Mesenchymal stem cell of the bone marrow (primary cell): ENCODE measurements around a stretch of chr6.

- CAGE, long polyA plus RNA = no peak
Measured at GRCh38 chr6:43184290-43184650, 2.3 kb downstream of the CUL9 start.

- CAGE, long polyA plus RNA = no peak
Measured at GRCh38 chr6:43204949-43205519, 23.0 kb downstream of the CUL9 start.

- CAGE, long polyA plus RNA = no peak
Measured at GRCh38 chr6:43225504-43226463, 3.5 kb downstream of the DNPH1 start.

DNA sequence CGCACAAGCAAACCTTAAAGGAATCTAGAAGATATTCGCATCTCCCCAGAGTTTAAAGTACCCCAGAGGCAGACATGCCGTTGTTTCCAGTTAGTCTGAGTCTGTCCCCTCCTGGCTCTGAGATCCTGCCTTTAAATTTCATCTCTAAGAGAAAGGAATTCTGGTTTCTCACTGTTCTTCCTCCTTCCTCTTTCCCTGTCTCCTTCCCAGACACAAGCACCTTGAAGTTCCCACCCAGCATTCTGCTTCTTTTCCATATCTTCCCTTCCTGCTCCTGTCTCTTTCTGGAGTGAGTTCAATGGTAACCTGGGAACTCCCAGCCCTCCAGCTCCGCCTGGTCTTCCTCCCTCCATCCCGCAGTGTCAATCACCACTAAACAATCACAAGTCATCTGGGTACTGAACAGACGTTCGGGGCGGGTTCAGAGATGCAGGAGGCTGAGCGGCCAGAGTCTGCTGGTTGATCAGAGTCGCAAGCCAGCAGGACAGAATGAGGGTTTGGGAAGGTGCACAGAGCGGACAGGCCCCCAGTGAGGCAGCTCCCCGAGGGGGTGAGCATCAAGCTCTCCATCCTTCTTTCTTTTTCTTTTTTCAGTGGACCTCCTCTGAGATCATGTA is 7.7 kb downstream of the TTBK1 start:
- CAGE, long polyA plus RNA = no peak

DNA sequence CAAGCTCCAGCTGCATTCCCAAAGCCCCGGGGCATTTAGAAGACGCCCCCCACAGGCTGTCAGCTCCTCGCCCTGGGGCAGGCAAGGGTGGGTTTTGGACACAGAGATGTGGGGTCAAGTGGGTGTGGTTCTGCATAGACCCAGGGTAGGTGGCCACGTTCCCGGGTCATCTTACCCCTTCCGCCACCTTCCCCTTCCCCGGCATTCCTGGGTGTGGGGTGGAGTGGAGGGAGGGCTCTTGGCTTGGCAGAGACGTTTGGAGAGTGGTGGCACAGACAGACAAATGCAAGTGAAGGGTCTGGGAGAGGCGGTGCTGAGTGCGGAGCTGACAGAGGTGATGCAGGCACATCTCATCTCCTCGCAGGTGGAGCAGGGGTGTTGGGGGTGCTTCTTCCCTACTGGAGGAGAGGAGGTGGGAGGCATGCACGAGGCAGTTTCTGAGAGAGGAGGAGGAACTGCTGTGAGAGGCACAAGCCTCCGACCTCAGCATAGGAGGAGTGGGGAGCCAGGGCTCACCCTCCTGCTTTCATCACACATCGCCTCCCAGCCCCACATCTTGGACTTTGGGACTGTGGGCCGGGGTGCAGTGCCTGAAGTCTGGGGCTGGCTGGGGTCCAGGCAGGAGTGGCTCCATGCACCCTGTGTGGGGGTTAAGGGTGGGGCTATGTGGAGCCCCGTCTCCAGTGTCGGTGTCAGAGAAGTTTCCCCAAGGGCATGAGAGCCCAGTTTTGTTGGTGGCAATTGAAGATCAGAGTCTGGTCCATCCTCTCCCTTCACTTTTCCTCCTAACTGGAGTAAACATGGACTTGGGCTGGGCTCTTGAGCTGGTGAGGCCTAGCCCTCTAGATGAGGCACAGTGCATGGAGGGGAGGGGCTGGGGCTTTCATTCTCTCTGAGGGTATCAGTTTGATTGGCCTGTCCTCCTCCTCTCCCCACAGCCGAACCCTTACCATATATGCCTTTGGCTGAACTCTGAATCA is 20.3 kb upstream of the SLC22A7 start:
- CAGE, long polyA plus RNA = no peak

GRCh38 chr6:43357172-43357826 is 12.1 kb downstream of the ZNF318 start:
- CAGE, long polyA plus RNA = no peak

DNA sequence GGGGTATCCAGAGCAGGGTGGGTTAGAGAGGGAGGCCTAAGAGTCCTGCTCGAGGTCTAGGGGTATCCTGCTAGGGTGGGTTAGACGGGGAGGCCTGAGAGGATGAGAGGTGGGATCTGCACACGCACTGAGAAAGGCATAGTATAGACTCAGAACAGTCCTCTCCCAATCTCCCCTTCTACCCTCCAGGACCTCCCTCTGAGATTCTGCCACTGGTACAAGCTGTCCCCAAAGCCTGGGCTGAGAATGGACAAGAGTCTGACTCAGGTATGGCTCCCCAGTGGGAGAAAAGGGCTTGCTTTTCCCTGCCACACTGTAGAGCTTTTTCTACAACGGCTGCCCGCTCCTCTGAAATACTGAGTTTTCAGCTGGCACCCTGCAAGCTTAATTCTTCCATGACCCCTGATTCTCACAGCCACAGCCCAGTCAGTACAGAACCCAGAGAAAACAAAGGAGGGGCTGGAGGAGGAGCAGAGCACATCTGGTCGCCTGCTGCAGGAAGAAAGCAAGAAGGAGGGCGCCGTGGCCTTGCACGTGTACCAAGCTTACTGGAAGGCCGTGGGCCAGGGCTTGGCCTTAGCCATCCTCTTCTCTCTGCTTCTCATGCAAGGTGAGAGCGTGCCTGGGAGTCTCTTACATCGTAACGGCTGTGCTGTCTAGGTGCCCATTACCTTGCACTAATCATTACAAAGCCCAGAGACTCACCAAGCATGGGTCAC is 11.4 kb downstream of the DLK2 start:
- CAGE, long polyA plus RNA = no peak

- CAGE, long polyA plus RNA = no peak
Measured at GRCh38 chr6:43488665-43489857, 11.7 kb downstream of the TJAP1 start.

GRCh38 chr6:43620405-43621254 is 8.4 kb downstream of the GTPBP2 start:
- CAGE, long polyA plus RNA = no peak

GRCh38 chr6:43624336-43625360 is 4.4 kb downstream of the GTPBP2 start:
- CAGE, long polyA plus RNA = no peak

DNA sequence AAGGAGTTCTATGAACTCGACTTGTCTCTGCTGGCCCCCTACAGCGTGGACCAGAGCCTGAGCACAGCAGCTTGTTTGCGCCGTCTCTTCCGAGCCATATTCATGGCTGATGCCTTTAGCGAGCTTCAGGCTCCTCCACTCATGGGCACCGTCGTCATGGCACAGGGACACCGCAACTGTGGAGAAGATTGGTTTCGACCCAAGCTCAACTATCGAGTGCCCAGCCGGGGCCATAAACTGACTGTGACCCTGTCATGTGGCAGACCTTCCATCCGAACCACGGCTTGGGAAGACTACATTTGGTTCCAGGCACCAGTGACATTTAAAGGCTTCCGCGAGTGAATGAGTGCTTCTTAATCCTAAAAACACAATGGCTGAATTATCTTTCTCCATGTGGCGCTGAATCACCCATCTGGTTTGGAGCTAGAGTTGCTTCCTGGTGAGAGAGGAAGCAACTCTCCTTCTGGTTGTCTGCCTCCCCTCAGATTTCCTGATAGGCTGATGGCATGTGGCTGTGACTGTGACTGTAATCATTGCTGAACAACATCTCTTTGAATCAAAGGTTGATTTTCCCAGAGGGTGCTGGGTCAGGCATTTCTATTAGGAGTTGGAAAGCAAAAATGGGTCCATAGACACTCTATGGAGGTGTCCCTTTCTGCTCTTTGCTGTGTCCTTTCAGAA is 4.5 kb upstream of the RSPH9 start:
- CAGE, long polyA plus RNA = no peak

DNA sequence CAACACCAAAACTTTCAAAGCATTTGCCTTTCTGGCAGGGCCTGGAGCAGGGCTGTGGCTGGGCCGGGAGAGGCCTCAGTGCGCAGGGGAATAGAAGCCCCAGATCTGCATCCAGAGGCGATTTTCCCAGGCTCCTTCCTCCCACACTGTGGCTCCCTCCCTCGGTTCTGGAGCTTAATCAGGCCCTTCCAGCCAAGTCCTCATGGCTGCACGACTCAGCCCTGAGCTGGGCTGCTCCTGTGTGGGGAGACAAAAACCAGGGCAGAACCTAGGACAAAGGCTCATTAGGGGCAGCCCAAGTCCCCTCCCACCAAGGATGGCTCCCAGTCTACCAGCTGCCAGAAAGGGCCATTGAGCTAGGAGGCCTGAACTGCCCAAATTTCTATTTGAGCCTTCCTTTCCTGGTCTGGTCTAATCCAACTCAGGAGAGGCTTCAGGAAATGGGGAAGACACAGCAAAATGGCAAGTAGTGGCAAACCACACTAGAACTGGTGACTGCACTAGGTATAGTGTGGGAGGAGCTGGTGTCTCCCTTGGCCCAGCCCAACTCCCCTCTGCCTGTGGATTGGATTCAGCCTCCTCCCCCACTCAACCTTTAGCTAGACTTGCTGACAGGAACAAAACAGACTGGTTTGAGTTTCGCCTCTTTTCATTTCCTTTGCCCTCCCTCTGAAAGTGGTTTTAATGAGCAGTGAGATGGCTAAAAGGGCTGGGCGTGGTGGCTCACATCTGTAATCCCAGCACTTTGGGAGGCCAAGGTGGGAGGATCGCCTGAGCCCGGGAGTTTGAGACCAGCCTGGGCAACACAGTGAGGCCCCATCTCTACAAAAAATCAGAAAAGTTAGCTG is 17.8 kb downstream of the MRPS18A start:
- CAGE, long polyA plus RNA = no peak

- CAGE, long polyA plus RNA = no peak
Measured at GRCh38 chr6:43702222-43703501, 15.1 kb upstream of the MRPS18A start.

DNA sequence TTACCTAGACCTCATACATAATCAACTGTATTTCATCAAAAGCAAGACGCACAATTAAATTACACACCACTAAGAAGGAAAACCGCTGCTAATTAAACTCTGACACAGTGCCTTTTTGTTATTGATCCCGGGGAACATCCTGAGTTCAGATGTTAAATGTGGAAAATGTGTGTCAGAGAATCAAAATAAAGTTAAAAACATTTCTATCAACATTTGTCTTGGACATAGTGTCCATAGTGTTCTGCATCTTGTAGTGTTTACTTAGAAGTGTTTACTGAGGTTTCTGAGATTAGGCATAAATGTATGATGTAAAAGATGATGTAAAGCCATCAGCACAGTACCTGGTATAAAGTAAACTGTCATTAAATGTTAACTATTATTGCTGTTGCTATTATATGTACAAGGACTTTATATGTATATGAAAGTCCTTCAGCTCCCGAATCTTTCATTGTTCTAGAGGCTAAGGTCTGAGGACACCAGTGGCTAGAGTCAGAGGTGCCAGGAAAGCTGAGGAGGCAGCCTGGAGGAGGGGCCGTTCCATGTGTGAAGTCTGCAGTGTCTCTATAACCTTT is 28.2 kb upstream of the VEGFA start:
- CAGE, long polyA plus RNA = no peak

DNA sequence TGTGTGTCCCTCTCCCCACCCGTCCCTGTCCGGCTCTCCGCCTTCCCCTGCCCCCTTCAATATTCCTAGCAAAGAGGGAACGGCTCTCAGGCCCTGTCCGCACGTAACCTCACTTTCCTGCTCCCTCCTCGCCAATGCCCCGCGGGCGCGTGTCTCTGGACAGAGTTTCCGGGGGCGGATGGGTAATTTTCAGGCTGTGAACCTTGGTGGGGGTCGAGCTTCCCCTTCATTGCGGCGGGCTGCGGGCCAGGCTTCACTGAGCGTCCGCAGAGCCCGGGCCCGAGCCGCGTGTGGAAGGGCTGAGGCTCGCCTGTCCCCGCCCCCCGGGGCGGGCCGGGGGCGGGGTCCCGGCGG is 236 bp upstream of the VEGFA start:
- CAGE, long polyA plus RNA = no peak

GRCh38 chr6:43772215-43773238 is 2.5 kb downstream of the VEGFA start:
- CAGE, long polyA plus RNA = no peak

- CAGE, long polyA plus RNA = no peak
Measured at GRCh38 chr6:43787317-43787544, 17.2 kb downstream of the VEGFA start.

- CAGE, long polyA plus RNA = no peak
Measured at GRCh38 chr6:43895445-43895760, 125.4 kb downstream of the VEGFA start.

DNA sequence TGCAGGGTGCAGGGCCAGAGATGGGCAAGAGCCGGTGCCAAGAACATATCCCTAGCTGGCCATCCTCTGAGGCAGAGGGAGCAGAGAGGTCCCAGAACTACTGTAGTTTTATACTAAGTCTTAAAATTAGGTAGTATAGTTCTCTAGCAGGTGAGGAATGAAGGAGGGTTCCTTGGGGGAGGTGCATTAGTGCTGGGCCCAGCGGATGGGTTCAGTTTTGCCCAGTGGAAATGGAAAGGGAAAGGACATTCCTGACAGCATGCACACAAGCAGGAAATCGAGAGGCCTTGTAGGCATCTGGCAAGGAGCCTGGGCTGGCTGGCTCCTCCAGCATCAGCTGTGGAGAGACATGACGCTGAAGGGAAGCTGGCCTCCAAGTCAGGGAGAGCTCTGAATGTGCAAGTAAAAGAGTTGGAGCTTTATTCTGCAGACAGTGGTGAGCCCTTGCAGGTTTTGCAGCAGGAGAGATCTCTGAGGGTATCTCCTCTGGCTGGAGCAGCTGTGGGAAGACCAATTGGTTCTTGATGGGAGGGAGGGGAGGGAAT is 154.4 kb downstream of the MRPL14 start:
- CAGE, long polyA plus RNA = no peak

GRCh38 chr6:43999798-44000811 is 127.1 kb downstream of the MRPL14 start:
- CAGE, long polyA plus RNA = no peak